Pericardium fibroblast (primary cell): ENCODE data around the genes NAT16, PLOD3, CLDN15 and CUX1.

DNA sequence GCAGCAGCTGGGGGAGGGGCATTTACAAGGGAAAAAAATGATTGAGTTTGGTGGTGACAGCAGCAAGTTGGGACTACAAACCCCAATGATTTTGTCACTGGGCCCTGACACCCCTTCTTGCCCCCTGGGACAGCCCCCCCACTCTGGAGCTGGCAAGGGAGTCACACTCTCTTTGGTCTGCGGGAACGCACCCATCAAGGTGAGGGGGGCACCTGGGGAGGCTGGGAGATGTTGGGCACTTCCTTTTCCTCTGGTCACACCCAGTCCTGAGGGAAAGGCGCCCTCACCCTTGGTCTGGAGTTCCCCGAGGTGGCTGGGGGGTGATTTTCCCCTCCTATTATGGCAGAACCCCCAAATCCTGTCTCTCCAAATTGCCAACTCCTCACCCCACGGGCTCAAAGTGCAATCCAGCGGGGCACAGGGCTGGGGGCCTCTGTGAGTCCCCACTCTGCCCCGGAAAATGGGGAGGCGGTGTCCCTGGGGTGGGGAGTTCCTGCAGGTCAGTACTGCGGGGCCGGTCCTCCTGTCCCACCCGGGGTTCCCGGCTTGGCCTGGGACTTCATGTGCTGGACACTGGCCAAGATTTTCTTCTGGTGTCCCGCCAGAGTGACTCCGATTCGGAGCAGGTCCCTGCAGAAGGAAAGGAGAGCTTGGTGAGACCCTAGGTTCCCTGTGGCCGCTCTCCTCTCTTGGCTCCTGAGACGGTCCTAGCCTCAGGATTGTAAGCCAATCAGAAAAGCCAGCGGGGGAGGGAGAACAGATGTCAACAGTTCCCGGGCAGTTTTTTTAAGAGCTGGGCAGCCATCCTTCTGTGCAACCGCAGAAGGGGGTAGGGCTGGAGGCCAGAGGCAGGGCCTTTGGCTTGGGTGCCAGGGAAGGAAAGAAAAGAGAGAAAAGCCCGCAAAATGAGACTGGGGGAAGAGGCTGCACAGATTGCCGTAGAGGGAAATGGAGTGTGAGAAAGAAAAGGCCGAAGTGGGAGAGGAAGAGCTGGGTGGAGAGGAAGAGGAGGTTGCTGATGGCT is 24.1 kb downstream of the EPHB4 start:
- RAMPAGE, long total RNA = no peak

DNA sequence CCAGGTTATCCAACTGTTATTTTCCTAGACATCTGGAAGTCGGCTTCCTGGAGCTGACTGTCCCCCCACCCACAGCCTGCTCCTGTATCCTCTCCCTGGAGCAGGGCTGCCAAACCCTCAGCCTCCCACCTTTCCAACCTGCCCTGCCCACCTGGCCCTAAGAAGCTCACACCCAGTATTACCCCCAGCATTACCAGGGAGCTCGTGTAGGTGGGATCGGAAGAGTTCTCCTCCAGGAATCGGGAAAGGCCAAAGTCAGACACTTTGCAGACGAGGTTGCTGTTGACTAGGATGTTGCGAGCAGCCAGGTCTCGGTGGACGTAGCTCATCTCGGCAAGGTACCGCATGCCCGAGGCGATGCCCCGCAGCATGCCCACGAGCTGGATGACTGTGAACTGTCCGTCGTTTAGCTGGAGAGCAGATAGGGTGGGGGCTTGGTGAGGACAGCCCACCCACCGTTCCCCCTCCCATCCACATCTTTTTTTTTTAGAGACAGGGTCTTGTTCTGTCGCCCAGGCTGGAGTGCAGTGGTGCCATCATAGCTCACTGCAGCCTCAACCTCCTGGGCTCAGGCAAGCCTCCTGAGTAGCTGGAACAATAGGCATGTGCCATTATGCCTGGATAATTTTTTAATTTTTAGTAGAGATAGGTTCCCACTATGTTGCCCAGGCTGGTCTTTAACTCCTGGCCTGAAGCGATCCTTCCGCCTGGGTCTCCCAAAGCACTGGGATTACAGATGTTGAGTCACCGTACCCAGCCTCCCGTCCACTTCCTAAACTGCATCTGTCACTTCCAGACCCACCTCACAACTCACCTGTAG is 19.9 kb downstream of the EPHB4 start:
- RAMPAGE, long total RNA = no peak

DNA sequence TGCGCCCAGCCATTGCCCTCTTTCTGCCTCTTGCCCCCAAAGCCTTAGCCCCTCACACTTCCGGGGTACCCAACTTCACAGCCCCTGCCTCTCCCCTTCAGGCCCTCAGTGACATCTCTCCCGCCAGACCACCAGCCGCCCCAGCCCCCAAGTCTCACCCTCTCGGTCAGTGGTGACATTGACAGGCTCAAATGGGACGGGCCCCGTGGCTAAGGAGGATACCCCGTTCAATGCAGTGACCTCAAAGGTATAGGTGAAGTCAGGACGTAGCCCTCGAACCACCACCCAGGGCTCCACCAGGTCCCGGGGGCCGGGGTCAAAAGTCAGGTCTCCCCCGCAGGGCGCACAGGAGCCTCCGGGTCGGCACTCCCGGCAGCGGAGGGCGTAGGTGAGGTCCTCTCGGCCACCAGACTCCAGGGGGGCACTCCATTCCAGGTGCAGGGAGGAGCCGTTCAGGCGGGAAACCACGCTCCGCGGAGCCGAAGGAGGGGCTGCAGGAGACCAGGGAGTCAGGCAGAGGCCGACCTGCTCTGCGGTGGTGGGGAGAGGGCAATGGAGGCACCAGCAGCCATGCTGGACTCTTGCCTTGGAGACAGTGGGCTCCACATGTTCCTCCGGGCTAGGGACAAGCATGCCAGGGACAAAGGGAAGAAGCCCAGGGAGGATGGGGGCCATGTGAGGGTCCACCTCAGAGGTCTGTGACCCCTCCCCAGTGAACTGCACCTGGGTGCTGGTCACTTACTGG is 7.8 kb downstream of the EPHB4 start:
- RAMPAGE, long total RNA = no peak

DNA sequence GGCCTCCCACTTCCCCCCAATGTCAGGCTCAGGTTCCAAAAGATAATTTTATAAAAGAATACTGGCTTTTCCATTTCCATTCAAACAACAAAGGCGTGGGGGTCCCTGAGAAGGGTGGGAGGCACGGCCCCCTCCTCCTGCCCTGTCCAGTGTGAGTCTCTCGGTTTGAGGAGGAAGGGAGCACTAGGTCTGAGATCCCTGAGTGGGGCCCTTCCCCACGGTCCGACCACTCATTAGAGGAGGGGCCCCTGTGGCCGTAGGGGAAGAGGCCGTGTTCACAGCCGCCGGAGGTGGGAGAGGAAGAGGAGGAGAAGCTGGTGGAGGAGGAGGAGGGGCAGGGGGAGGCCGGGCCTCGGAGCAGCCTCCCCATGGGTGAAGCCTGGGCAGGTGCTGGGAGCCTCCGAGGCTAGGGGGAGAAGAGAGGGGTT is 1.2 kb upstream of the UFSP1 start:
- RAMPAGE, long total RNA = no peak

DNA sequence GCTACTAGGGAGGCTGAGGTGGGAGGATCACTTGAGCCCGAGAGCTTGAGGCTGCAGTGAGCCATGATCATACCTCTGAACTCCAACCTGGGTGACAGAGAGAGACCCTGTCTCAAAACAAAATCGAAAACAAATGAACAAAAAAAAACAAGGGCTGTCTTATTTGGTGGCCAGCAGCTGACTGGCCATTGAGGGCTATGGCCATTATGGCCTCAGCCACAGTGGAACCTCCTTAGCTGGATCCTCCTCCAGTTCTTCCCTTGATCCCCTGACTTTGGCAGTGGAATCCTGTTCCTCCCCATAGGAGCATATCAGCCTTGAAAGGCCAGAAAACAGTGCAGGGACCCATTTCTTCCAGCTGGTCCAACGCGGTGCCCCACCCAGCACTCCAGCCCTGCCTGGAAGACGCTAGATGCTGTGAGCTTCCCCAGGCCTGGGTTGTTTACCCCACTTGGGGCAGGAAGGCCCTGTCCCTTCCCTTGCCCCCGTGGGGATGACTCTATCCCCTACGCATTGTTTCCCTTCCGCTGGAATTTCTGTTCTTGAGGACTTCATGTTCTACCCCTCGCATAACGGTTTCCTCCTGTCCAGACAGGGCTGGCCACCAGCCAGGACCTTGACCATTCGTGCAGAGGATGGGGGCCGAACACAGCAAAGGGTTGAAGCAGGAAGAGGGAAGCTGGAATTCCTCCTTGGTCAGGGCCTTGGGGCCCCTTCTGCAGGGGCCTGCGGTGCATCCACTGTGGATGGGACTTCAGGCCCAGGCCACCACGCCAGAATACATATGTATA is 14.8 kb upstream of the SERPINE1 start:
- RAMPAGE, long total RNA = no peak

- RAMPAGE, long total RNA = no peak
Observed at GRCh38 chr7:101124296-101125171, 2.4 kb upstream of the SERPINE1 start.

GRCh38 chr7:101133989-101134654 is 7.2 kb downstream of the SERPINE1 start:
- RAMPAGE, long total RNA = no peak

- RAMPAGE, long total RNA = no peak
Observed at GRCh38 chr7:101163542-101164016, 1.8 kb downstream of the VGF start.

DNA sequence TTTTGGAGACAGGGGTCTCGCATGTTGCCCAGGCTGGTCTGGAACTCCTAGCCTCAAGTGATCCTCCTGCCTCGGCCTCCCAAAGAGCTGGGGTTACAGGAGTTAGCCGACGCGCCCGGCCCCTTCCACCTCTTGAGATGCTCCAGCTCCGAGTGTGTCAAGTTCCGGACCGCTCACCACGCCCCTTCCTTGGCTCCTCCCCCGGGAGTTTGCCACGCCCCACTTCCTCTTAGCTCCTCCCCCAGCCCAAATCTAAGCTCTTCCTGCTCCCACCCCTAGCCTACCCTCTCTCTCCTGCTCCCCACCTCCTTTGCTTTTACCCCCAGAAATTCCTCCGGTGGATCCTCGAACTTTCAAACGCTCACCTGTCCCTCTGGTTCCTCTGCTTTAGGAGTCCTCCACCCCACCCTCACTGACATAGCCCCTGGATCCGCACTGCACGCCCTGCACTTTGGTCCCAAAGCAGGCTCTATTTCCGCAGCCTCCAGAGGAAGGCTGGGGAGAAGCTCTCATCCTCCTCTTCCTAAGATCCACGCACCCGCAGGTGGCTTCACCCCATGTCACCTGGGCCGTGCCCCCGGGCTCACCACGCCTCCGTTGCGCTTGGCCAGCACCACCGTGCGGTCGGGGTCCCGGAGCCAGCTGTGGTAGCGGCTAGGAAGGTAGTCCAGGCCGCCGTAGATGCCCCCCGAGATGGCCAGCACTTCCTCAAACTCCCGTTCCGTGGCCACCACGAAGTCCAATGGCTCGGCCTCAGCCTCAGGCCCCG is 6.0 kb downstream of the NAT16 start:
- RAMPAGE, long total RNA = no peak

- RAMPAGE, long total RNA = no peak
Observed at GRCh38 chr7:101178944-101179418, 1.1 kb downstream of the NAT16 start.

DNA sequence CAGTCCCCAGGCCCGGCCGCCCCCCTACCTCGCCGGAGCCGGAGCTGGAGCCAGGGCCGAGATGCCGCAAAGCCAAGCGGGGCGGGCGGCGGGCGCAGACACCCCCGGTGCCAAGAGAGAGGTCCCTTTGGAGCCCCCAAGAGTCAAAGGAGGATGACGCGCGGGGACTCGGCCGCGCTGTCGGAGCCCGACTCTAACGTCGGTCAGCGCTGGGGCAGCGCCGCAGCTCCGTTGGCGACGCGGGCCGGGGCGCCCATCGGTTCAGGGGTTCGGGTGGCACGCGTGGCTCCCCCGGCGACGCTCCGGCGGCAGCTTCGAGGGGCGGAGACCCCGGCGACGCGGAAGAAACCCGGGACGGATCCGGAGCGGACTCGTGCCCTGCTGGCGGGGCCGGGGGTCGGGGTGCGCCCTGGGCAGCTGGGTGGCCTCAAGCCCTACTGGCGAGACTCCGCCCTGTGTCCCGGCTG is at the start of gene NAT16:
Gene NAT16, minus strand, starts transcription at position 280 of the 467 bp plus-strand sequence.
- RAMPAGE, long total RNA = no peak

GRCh38 chr7:101217159-101217859 is at the start of gene PLOD3:
TSS of gene PLOD3 (minus strand) at chr7:101217581.
- RAMPAGE, long total RNA = no peak

DNA sequence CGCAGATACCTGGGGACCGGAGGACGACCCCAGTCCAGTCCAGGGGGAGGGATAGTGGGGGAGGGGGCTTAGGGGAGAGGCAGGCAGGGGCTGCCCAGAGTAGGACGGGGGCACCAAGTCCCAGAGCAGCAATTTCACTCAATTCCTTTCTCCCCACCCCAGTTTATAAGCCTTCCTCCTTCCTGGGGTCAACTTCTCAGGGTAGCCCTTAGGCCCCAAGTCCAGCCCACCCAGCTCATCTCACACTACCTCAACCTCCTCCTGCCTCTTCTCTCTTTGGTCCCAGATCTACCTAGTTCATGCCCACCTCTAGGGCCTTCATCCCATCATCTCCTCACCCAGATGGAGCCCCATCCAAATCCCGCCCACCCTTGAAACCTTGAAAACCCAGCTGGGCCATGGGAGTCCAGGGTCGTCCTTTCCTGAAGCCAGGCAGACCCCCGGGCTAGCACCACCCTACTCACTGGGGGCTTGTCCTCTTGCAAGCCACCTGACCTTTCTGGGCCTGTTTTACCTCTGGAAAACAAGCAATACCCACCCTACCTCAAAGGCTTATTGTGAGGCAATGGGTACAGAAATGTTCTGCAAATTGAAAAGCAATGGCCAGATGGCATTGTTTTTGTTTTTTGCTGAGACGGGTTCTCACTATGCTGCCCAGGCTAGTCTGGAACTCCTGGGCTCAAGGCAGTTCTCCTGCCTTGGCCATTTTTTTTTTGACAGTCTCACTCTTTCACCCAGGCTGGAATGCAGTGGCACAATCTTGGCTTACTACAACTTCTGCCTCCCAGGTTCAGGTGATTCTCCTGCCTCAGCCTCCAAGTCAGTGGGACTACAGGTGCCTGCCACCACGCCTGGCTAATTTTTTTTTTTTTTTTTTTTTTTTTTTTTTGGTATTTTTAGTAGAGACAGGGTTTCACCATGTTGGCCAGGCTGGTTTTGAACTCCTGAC is 4.4 kb downstream of the CLDN15 start:
- RAMPAGE, long total RNA = no peak

DNA sequence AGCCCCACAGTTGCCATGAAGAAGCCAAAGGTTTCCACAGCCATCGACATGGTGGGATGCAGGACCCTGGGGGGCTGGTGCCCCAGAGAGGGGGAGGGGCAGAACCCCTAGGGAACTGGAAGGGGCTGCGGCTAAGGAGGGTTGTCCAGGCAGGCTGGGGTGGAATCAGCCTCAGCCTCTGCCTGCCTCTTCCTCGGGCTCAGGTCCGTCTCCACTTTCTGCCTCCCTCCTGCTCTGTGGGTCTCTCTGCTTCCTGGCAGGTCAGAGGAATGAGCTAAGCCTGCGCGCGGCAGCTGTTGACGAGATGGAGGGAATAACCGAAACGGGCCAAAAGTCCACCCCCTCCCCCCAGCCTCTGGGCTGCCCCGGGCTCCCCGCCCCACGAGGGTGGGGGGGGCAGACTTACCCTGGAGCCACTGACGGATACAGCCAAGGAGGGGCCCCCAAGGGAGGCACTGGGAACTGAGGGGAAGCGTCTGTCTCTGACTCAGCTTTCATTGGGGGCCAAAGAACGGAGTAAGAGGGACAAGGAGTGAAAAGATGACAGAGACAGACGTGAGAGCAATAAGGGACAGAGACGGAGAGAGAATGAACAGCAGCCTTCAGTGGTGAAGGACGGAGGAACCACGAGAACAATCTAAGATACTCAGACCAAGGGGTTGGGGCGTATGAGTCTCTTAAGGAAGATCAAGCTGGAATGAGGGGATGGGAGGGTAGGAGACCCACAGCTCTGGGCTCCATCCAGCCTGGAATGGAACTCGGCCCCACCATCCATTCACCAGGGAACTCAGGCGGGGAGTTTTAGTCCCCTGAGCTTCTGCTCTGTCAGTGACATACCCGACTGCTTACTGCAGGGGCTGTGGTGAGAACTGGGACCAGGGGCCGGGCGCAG is at the start of gene CLDN15:
Gene CLDN15, minus strand, starts transcription at position 271 of the 892 bp plus-strand sequence.
- RAMPAGE, long total RNA = no peak

- RAMPAGE, long total RNA = no peak
Observed at GRCh38 chr7:101437069-101437704, 74.5 kb downstream of the COL26A1 start.

DNA sequence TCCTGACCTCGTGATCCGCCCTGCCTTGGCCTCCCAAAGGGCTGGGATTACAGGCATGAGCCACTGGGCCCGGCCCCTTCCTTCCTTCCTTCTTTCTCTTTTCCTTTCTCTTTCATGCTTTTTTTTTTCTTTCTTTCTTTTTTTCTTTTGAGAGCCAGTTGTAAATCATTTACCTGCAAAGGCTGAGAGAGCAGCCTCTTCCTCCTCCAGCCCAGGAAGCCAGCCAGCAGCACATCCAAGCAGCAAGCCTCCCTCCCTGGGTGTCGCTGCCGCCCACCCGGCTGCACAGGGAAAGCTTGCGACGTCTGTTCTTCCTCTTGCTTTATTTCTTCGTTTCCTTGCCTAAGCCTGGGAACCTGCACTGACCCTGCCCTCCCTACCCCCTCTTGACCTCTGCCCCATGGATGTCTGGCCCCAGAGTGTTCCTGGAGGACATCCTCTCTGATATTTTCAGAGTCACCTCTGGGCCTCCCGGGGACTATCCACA is 62.8 kb upstream of the MYL10 start:
- RAMPAGE, long total RNA = no peak

DNA sequence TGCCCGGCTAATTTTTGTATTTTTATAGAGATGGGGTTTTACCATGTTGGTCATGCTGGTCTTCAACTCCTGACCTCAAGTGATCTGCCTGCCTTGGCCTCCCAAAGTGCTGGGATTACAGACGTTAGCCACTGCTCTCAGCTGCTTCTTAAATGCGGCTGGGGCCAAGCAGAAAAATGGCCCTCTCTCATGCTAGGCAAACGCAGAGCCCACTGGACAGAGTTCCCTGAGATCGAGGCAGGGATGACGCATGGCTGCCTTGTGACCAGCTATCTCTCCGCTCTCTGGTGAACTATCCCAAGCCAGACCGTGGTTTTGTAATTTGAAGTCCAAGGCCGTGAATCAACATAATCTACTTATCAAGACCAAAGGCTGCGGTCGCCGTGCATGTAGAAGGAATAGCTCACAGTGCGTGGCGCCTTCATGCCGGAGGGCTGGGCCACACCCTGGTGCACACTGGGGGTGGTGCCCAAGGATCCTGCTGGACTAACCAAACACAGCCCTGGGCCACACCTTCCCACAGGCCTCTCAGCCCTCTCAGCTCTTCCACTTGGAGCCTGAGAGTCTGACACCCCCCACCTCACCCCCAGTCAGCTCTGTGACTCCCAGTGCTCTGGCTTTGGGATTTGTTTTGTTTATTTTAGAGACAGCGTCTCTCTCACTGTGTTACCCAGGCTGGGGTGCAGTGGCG is 88.1 kb upstream of the CUX1 start:
- RAMPAGE, long total RNA = no peak

DNA sequence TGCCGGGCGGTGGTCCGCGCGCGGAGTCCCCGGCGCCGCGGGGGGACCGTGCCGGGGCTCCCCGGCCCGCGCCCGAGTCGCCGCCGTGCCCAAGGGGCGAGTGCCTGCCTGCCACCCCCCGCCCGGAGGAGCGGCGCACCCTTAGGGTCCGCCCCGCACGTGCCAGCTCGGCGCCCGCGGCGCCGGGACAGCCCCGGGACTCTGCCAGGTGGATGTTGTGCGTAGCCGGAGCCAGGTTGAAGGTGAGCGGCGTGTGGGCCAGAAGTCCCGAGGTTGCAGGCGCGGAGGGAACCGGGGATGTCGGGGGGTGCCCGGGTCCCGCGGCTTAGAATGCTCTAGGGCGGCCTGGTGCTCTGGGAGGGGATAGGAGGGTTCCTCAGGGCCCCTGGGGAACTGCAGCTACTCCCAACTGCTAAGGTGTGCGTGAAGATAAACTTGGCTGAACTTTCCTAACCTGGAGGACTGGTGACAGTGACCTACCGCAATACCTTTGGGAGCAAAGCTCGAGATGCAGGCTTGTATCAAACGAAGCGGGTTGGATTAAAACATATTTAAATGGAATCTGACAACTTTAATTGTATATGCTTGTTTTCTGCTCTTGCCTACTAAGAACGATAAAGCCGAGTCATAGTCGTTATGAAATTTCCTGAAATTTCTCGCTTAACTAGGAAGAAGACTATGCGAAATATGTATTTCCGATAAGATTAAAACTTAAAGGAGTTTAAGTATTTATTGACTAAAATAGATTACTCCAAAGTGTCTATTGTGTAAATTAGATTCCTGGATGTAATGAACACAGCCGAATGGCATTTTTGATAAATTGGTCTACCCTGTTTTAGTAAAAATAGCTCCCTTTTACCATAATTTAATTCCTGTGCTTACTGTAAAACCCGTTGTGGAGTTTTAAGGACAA is at the start of gene CUX1:
Gene CUX1, plus strand, starts transcription at position 199 of the 913 bp plus-strand sequence.
- RAMPAGE, long total RNA = no peak

GRCh38 chr7:101942820-101943077 is 125.3 kb downstream of the CUX1 start:
- RAMPAGE, long total RNA = no peak

DNA sequence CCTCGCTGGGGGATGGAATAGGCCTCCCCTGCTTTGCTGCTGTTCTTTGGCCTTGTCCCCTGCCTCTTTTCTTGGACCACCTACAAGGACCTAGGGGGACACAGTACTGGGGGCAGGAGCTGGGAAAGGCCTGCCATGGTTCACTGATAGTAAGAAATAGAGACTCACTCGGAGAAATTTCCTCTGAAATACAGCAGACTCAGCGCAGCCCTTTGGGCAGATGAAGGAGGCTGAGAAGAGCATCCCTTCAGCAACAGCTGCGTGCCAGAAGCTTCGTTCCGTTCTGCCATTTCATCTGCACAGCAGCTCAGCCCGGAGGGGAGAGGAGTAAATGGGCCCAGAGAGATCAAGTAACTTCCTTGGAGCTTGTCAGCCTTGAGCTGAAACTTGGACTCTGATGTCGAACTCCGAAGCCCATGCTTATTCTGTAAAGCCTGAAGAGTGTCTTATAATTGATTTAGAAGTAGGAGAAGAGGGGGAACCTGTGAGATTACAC is 231.7 kb downstream of the CUX1 start:
- RAMPAGE, long total RNA = no peak